ENCODE measurements around the genes KDM2B, TMEM120B and RHOF.

DNA sequence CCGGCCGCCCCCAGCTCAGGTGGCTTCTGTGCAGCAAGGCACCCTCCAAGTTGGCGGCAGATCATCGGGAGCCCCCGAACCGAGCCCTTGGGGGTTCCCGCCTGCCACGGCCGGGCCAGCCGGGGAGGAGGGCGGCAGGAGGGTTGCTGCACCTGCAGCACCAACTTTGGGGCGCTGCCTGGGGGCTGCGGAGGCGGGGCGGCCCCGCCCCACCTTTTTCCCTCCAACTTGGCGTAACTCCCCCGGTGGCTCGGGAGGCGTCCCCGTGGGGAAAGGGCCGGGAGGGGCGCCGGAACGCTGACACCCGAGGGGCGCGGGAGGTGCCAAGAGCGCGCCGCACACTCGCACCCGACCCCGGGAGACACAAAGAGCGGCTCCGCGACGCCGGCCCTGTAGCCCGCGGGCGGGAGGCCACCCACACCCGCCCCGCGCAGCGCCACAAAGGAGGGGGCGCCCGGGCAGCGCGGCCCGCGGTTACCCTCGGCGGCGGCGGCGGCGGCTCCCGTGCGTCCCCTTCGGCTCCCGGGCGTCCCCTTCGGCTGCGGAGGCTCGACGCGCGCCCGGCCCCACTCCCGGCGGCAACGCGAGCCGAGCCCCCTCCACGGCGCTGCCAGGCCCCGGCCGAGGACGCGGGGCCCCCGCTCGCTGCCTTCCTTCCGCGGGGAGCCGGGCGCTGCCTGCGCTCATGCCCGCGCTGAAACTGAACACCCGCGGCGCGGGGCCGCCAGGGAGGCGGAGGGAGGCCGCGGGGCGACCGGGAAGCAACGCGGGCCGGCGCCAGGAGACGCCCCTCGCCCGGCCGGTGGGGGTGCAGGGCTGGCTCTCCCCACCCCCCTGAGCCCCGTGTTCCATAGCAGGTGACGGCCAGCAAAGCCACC lies 43.1 kb downstream of the KDM2B start:
- RRBS, result under 1% methylated on average over 70 of the region's 110 CpGs

DNA sequence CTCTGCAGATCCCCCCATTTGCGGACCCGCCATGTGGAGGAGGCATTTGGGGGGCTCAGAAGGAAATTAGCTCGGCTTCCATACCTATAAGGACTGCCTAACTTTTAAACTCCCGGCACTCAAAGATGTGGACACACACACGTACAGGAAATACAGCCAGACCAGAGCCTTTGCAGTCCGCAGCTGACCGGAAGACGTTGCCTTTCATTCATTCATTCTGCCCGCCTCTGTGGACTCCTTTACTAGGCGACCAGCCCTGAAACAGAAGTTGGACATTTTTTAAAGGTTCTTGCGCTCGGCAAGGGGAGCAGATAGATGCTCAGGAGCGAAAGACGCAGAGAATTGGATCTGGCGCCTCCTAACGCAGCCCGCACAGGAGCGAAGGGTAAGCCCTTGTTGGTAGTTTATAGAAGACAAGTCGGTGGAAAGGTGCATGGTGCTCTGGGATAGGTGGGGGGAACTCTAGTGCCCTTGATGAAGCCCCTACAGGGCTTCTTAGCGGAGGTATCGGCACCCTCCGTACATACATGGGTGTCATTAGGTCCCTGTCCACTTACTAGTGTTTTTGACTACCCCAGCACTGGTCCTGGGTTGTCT lies at the start of gene KDM2B:
KDM2B (minus strand) TSS at position 145 of the 597 bp plus-strand sequence.
- RRBS, result 1% methylated on average over 4 of the region's 22 CpGs

DNA sequence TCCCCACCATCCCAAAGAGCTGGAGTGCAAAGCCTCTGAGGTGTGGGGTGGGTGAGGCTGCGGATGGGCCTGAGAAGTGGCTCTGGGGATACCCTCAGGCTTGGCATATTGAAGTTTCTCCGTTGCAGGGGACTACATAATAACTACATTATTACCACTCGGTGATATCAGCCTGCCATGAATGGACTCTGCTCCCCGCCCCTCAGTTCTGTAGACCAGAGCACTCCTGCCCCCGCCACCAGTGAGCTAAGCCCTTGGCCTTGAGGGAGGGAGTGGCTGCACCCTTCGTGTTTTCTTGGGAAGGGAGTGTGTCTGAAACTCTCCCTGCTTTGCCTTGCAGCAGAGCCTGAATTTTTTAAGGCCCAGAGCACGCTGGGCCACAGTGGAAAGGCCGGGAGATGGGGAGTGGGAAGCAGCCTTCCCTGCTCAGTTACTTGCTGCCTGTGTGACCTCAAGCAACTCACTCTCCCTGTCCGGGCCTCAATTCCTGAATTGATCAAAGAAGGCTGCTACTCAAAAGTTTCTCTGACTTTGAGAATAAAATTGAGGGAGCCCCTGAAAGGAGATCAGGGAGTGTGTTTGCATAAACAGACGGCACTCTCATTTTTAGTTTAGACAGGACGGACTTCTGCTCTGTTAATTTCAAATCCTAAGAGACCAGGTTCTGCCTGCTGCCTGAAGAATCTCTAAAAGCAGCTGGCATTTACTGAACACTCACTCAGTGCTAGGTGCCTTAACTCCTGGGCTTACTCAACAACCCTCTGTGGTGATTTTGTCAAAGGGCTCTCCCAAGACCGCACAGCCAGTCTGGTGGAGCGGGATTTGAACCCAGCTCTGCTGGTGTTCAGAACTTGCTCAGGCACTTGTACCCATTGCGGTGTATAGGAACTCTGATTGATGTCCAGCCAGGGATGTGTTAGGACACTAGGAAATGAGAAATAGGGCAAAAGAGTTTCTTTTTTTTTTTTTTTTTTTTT lies 41.2 kb downstream of the MORN3 start:
- RRBS, result 14% methylated on average over 2 of the region's 14 CpGs

DNA sequence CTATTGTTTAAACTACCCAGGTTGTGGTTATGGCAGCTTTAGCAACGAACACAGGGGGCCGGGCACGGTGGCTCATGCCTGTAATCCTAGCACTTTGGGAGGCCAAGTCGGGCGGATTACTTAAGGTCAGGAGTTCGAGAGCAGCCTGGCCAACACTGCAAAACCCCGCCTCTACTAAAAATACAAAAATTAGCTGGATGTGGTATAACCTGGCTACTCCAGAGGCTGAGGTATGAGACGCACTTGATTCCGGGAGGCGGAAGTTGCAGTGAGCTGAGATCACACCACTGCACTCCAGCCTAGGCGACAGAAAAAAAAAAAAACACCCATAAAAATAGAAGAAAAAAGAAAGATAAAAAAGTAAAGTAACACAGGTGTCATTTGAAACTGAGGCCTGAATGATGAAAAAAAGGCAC lies 923 bp upstream of the TMEM120B start:
- RRBS, result no CpG with 5 or more reads among the region's 11 CpGs

- RRBS, result under 1% methylated on average over 20 of the region's 57 CpGs
Measured at GRCh38 chr12:121712567-121713029, at the start of gene TMEM120B. TMEM120B (plus strand) TSS chr12:121712752.

DNA sequence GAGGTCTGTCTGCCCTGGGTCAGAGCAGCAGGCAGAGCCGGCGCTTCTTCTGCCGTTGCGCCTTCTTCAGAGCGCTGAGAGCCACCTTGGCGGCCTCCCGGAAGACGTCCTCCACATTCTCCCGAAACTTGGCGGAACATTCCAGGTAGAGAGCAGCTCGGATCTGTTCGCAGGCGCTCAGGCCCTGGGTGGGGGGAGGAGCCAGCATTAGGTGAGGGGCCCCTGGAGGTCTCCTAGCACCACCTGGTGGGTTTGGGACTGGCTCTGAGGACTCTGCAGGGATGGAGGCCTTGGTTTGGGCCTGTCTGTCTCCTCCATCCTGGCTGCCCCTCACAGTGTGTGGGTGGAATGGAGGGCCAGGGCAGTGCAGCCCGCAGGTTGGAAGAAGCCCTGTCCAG lies 14.0 kb downstream of the RHOF start:
- RRBS, result 95% methylated on average over 7 of the region's 14 CpGs

GRCh38 chr12:121783822-121784342 lies 9.6 kb downstream of the RHOF start:
- RRBS, result no CpG with 5 or more reads among the region's 10 CpGs

- RRBS, result 38% methylated on average over 4 of the region's 31 CpGs
Measured at GRCh38 chr12:121789716-121790887, 3.4 kb downstream of the RHOF start.

- RRBS, result 1% methylated on average over 38 of the region's 100 CpGs
Measured at GRCh38 chr12:121793396-121794594, at the start of gene RHOF. RHOF (minus strand) TSS chr12:121793688.

DNA sequence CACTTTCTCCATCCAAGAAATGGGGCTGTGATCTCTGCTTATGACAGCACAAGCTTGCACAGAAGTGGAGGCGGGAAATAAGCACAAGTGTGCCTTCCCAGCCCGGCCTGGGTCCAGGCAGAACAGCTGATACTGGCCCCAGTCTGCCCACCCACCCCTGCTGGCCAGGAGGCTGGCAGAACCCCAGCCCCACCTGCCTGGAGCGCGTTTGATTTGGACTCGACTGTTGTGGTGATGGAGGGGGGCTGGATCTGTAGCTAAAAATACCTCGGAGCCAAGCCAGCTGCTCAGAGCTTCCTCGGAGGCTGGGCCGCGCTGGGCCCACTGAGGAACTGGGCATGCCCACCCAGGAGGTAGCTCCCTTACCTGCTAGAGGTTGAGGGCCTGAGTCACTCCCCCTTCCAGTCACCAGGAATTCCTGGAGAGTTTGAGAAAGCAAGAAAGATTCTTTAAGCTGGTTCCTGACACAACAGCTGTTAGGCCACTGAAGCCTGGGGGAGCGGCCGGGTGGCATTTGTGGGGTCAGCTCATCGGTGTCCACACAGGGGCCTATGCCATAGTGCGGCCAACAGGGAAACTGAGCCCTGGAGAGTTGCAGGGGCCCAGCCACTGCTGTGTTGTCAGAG lies 2.5 kb upstream of the RHOF start:
- RRBS, result no CpG with 5 or more reads among the region's 13 CpGs

- RRBS, result no CpG with 5 or more reads among the region's 19 CpGs
Measured at GRCh38 chr12:121805764-121806293, 2.0 kb downstream of the SETD1B start.

- RRBS, result no CpG with 5 or more reads among the region's 14 CpGs
Measured at GRCh38 chr12:121806294-121806911, 2.6 kb downstream of the SETD1B start.

GRCh38 chr12:121811253-121812351 lies 7.8 kb downstream of the SETD1B start:
- RRBS, result no CpG with 5 or more reads among the region's 47 CpGs

- RRBS, result 94% methylated on average over 14 of the region's 69 CpGs
Measured at GRCh38 chr12:121816879-121818090, 13.5 kb downstream of the SETD1B start.

DNA sequence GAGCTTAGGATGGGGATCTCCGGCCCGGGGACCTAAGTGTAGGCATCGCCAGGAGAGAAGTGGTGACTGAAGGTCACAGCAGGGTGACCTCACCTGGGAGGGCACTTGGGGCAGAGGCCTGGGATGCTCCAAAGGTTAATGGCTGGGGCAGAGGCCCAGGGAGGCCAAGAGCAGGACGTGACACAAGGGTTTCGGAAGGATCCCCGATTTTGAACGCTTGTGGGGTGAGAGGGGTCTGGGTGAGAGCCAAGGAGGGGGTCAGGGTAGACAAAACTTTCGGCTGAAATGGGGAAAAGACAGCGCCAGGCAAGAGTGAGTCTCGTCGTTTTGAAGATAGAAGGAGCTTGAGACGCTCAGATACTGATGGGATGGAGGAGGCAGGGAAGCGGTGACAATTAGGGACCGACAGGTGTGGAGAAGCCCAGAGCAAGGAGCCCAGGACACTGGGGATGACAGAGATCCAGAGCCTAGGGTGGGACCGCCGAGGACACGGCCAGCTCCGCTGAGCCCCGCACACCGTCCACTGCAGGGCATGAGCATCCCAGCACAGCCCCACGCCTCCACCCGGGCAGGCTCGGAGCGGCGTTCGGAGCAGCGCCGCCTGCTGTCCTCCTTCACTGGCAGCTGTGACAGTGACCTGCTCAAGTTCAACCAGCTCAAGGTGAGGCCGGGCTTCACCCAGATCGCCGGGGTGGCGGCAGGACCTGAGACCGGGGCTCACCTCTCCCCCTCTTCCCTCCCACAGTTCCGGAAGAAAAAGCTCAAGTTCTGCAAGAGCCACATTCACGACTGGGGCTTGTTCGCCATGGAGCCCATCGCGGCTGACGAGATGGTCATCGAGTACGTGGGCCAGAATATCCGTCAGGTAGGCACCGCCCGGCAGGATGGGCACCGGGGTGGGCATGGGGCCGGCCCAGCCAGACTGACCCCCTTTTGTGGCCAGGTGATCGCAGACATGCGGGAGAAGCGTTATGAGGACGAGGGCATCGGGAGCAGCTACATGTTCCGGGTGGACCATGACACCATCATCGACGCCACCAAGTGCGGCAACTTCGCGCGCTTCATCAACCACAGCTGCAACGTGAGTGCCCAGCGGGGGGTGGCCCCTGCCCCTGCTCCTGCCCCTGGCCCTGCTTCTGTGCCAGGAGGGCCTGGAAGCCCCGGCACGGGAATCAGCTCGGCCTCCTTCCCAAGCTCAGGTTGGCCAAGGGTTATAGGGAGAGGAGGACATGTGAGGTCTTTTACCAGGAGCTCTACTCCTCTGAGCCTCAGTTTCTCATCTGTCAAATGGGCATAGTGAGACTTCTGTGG lies 23.6 kb downstream of the SETD1B start:
- RRBS, result 96% methylated on average over 9 of the region's 63 CpGs

- RRBS, result 14% methylated on average over 2 of the region's 23 CpGs
Measured at GRCh38 chr12:121855911-121856904, 2.5 kb downstream of the HPD start.

- RRBS, result no CpG with 5 or more reads among the region's 10 CpGs
Measured at GRCh38 chr12:121925154-121925778, 6.9 kb downstream of the CFAP251 start.

DNA sequence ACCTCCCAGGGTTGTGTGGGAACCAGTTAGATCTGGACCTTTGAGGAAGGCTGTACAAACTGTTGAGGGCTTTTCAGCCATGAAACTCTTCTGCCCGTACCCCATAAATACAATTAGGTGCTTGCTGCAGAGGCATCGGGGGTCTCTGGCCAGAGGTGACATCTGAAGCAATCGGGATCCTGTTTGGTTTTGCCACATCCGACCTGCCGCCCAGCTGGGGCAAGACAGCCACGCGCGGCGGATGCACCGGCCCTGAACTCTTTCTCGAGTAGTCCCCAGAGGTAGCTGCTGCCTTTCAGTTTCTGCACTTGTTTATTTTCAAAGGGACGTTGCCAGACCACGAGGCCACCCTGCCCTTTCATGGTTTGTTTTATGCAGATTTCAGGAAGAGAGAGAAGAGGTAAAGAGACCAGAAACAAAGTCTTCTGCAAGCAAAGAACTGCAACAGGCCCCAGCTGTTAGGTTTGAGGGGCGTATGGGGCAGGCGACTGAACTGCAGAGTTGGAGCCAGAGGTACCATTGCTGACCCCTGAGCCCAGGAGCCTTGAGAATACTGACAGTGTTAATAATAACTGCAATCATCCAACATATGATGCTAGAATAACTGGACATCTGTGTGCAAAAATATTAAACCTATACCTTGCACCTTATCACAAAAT lies 10.5 kb upstream of the MLXIP start:
- RRBS, result no CpG with 5 or more reads among the region's 15 CpGs

DNA sequence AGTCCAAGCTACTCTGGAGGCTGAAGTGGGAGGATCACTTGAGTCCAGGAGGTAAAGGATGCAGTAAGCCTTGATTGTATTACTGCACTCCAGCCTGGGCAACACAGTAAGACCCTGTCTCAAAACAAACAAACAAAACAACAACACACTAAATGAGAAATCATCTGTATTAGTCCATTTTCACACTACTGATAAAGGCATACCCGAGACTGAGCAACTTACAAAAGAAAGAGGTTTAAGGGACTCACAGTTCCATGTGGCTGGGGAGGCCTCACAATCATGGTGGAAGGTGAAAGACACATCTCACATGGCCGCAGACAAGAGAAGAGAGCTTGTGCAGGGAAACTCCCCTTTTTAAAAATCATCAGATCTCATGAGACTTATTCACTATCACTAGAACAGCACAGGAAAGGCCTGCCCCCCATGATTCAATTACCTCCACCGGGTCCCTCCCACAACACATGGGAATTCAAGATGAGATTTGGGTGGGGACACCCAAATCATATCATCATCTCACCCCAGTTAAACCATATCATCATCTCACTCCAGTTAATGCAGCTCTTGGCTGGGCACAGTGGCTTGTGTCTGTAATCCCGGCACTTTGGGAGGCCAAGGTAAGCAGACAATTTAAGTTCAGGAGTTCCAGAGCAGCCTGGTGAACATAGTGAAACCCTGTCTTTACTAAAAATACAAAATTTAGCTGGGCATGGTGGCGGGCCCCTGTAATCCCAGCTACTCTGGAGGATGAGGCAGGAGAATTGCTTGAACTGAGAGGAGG lies 4.5 kb upstream of the MLXIP start:
- RRBS, result no CpG with 5 or more reads among the region's 5 CpGs

- RRBS, result no CpG with 5 or more reads among the region's 7 CpGs
Measured at GRCh38 chr12:122094756-122095432, 16.3 kb downstream of the MLXIP start.